Aorta (tissue), 1 donor: ENCODE measurements around a stretch of chr13.

DNA sequence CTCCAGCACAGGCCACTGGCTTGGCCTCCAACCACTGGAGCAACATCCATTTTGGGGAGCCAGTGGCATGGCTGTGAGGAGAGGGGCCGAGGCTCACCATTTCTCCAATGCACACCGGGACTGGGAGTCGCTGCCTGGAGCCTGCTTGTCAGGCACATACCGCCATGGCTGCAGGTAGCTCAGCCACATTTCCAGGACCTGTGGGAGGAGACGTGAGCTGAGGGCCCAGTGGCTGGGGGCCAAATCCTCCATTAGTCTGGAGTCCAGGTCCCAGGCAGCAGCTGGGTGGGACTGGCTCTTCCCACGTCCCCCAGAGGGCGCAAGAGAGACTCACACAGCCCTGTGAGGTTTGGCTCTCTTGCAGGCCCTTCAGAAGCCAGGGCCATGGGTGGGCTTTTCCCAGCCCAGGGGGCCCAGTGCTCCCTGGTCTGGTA is 27.6 kb downstream of the TUBA3C start:
- PRO-cap: no peak

- PRO-cap: no peak
Measured at GRCh38 chr13:19344367-19344587, 162.7 kb upstream of the TUBA3C start.

- PRO-cap: no peak
Measured at GRCh38 chr13:20090968-20091389, 69.9 kb downstream of the GJA3 start.

DNA sequence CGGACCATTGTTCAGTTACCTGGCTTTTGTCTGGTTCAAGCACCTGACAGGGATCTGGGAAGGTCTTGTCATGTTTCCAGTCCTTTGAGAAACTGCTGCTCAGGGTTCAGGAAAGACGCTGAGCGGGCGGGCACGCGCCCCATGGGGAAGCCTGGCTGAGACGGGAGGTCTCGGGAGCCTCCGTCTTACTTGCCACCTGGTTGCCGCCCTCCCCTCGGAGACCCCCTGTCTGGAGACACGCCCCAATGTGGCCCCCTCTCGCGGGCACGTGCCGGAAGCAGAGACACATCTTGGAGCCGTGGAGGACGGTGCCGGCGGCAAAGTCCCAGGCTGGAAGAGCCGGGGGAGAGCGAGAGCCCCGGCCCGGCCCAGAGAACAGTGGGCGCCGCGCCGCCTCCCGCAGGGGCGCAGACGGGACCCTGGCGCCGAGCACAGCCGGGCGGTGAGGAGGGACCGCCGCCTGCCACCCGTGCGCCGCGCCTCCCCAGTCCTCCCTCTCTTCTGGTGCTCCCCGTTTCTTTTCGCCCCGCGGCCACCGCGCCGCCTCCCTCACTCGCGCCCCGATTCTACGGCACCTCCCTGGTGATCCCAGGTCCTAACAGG is 15.6 kb downstream of the GJB2 start:
- PRO-cap: no peak

- PRO-cap: no peak
Measured at GRCh38 chr13:20424856-20425650, 100.6 kb downstream of the CRYL1 start.

- PRO-cap: no peak
Measured at GRCh38 chr13:20713636-20714166, 10.2 kb downstream of the IL17D start.

DNA sequence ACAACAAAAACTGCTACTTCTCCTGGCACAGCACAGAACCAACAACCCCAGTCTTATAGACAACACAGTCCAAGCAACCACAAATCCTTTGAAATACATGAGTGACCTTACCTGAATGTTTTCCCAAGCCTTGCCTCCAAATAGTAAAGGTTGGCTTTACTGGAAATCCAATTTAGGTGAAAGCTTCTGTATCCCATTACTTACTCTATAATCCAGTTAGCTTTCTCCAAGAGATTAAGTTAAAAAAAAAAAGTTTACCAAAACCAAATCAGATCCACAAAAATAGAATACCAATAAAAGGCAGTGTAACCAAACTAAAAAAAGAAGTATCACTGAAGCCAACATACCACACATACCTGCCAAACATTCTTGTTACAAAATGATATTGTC is 58.9 kb upstream of the EEF1AKMT1 start:
- PRO-cap: no peak

DNA sequence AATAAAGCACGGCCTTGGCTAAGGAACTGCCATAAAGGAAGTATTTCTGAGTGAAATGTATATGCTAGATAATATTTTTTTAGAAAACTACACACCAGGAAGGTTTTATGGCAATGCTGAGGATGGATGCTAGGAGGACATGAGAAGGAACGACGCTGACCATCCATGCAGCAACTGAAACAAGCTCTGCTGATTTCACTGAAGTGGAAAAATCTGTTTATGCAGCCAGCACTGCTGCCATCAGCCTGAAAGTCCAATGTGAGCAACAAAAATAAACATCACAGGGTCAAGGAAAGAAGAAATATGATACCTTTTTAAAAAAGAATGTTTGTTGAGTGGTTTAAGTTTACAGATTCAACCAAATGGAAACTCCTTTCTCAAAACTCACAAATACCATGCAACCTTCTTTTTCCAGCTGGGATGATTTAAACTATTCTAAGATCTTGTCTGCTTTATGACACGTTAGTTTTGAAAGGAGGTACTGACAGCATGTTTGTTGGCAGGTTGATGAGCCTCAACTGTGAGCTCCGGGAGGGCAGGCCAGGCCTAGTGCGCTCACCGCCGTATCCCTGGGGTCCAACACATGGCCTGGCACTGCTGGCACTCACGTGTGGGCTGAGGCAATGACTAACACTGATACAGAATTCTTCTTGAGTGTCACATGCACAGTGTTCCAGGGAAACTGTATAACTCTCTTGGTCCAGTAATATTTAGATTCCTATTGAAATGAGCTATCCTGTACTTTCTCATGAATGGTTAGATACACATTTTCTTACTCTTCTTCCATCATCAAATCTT is 46.7 kb downstream of the LATS2 start:
- PRO-cap: no peak

- PRO-cap: no peak
Measured at GRCh38 chr13:21058130-21058847, 3.1 kb downstream of the LATS2 start.

- PRO-cap: no peak
Measured at GRCh38 chr13:21065667-21066024, 4.3 kb upstream of the LATS2 start.

- PRO-cap: no peak
Measured at GRCh38 chr13:21177011-21177421, 558 bp downstream of the MRPL57 start.

- PRO-cap: no peak
Measured at GRCh38 chr13:21434407-21435111, 24.5 kb downstream of the ZDHHC20 start.

DNA sequence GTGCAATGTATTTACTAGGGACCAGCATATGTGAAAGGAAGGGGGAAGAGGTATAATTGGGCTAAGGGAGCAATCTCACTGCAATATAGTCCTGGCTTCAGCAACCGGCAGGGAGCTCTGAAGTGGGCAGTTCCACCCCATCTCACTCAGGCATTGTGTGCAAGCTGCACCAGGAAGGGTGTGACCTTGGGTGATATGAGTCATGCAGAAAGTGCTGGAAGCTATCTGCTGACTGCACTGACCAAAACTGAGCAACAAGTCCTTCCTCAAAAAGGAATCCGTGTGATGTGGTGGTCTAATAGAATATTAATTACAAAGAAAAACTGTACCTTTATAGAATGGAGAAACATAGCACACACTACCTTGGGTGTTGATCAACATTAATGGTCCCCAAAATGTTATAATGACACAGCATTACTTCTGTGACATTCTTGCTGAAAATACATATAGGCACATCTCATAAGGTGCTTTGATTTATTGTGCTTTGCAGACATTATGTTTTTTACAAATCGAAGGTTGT is 23.2 kb downstream of the ZDHHC20 start:
- PRO-cap: unidirectional peak, minus-strand start at position 155 of the sequence

GRCh38 chr13:21893845-21894444 is 223.1 kb downstream of the FGF9 start:
- PRO-cap: no peak

DNA sequence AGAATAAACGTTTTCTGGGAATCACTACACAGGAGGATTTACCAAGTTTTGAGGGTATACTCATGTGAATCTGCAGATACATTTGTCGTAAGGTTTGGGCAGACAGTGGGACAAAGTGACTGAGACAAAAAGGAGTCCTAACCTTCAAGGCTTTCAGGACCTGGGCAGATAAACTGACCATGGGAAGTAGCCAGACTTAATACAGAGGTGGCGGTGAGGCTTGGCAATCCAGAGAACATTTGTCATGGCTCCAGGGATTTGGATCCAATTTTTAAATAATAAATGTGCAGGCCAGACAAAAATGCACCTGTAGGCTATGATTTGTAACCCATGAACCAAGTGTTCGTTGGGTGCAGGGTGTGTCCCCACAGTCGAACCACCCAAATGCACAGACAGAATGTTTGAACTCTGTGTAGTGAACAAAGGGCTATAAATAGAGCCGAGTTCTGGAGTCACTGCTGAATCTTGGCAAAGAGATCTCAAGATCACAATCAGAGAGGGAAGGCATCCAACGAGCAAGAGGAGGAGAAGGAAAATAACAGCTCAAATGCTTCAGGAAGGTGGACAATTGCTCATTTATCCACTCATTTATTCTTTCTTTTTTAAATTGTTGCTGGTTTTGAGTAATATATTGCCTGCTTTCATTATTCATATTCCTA is 547.8 kb downstream of the FGF9 start:
- PRO-cap: no peak

DNA sequence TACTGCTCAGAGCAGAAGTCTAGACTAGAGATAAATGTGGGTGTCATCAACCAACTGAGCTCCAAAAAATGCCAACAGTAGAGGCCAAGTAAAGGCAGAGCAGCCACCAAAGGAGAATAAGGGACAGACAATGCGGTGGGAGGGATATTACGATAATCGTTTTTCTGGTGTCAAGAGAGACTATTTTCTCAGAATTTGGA is 109.4 kb downstream of the SGCG start:
- PRO-cap: no peak

- PRO-cap: no peak
Measured at GRCh38 chr13:23431261-23431545, 2.3 kb downstream of the SACS start.

DNA sequence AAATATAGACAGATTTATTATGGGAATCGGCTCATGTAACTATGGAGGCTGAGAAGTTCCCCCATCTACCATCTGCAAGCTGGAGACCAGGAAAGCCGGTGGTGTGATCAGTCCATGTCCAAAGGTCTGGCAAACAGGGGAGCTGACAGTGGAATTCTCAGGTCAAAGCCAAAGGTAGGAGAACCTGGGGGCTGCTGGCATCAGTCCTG is 20.4 kb upstream of the SACS start:
- PRO-cap: no peak

GRCh38 chr13:23470707-23471048 is 37.2 kb upstream of the SACS start:
- PRO-cap: no peak

DNA sequence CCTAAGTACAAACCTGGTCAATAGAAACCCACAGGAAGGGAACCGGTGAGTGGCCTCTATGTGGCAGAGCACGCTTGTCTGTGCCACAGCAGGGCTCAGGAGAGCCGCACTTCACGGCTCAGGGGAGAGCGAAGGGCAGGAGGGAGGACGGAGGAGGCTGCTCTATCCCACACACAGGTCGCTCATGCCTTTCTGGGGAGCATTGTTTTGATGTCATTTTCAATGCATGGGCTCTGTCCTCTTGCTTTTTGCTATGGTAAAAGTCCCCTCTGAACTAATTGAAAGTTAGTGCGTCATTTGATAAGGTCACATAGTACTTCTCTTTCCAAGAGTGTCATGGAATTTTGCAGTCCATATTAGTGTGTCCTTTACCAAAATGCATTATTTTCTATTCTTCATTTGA is 57.3 kb downstream of the TNFRSF19 start:
- PRO-cap: no peak